Measurements from ENCODE around the gene ZNF76.

DNA sequence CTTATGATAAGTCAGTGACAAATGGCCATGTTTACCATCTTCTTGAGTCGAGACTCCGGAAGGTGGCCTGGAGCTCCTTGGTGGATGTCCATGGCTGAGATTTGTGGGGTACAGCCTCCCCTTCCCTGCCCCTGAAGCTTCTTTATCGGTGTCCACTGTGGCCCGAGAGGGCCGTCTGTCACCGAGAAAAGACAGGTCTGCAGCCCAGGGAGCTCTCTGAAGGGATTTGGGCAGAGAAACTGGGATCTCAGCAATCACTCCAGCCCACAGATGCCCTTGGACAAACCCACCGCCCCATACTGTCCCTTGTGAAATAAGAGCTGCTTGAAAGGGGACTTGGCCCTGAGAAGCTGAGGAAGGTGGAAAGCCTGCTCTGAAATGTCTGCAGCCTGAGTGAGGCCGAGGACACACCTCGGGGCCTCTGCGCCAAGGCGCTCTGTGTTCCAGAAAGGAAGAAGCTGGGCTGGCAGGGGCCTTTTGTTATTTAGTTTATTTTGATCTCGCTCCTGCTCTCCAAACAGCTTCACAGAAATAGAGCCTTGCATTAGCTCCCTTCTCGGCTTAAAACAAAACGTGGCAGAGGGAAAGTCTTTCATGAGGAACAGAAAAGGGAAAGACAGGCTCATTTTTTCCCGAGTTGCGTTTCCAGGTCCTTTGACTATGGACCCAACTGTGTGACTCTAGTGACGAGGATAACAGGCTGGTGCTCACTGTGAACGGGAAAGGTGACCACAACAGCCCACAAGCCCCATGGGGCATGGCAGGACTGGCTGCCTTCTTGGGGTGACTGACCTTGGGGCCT is 18.9 kb downstream of the LEMD2 start:
- RRBS, result no CpG with 5 or more reads among the region's 18 CpGs

DNA sequence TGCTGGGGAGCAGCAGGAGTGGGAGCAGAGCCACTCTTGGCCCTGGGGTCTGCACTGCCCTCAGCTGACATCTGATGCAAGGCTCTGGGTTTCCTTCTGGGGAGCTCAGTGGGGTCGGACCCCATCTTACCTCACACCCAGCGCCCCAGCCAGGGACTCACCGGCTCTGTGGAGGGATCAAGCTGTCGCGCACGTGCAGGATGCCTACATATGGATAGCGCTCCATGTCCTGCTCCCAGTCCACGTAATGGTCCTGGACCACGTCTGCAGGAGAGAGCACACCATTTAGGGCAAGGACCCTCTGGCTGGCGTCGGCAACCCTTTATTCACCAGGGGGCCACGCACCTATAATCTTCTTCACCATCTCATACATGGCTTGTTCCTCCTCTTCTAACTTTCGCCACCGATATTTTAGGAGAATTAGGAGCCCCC is 12.1 kb downstream of the LEMD2 start:
- RRBS, result no CpG with 5 or more reads among the region's 14 CpGs

- RRBS, result 4% methylated on average over 73 of the region's 91 CpGs
Measured at GRCh38 chr6:34144695-34145450, 1.0 kb downstream of the GRM4 start.

DNA sequence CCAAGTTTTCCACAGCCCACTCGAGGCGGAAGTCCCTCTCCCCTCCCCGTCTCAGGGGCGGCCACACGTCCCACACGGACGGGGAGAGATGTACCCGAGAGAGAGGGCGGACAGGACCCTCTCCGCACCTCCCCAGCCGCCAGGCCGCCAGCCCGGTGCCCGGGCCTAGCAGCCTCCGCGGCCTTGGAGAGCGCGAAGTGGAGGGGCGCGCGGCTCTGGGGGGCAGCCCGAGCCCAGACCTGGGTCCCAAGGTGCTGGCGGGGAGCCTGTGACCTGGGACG is 2.0 kb upstream of the HMGA1 start:
- RRBS, result no CpG with 5 or more reads among the region's 24 CpGs

DNA sequence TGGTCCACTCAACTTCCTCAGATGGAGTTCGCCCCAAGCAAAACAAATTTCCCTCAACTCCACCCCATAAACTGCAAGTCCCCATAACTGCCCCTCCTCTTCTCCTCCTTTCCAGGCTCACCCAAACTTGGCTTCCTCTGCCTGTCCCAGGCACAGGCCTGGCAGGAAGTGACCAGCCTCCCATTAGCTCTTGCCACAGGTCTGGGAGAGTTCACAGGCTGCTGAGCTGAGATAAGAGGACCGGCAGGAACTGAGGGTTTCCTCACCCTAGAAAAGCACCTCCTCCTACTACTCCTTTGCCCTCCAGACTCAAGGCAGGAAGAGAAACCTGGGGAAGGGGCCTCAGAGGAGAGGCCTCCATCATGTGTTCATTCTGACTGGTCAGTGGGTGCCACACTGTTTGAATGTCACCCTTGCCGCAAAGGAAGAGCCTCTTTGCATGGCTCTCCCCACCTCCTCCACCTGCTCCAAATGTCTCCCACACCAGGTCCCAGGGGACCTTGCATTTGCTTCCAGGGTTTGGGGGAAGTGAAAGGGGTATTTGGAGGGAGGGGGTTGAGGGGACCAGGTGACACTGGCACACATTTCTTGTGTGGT is 24.6 kb upstream of the SMIM29 start:
- RRBS, result no CpG with 5 or more reads among the region's 3 CpGs

DNA sequence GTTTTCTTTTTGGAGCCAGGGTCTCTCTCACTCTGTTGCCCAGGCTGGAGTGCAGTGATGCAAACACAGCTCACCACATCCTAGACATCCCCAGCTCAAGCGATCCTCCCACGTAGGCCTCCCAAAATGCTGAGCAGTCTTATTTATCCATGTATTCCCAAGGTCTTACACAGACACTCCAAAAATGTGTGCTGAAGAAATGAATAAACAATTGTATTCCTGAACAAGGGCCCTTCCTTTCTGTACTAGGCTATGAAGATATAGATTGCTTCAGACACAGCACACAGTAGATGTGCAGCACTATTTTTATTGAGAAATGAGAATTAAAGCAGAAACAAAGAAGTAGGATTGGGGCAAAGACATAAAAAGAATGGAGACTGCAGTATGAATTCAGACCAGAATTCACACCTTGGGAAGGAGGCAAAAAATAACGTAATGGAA is 9.1 kb downstream of the NUDT3 start:
- RRBS, result no CpG with 5 or more reads among the region's 3 CpGs

- RRBS, result no CpG with 5 or more reads among the region's 9 CpGs
Measured at GRCh38 chr6:34674535-34675428, 21.8 kb downstream of the ILRUN start.

DNA sequence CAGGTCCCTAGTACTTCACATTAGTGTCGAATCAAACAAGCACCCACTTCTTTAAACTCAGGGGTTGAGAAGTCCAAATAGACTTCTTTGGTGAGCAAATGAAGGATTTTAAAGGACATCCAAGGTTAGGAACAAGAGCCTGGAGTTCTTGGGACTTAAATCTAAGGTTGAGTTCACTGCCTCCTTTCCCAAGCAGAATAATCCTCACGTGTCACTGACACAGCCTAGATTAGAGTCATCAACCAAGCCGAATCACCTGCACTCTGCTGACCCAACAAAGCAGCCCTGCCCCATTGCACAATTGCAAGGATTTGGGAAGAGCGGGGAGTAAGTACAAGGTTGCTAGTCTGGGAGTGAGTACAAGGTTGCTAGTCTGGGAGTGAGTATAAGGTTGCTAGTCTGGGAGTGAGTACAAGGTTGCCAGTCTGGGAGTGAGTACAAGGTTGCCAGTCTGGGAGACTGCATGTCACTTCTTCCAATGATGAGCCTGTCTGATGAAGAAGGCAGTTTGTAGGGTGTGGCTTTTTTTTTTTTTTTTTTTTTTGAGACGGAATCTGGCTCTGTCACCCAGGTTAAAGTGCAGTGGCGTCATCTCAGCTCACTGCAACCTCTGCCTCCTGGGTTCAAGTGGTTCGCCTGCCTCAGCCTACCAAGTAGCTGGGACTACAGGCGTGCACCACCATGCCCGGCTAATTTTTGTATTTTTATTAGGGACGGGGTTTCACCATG is 16.8 kb upstream of the SNRPC start:
- RRBS, result no CpG with 5 or more reads among the region's 10 CpGs

- RRBS, result no CpG with 5 or more reads among the region's 6 CpGs
Measured at GRCh38 chr6:34745778-34746264, 11.5 kb upstream of the SNRPC start.

- RRBS, result no CpG with 5 or more reads among the region's 6 CpGs
Measured at GRCh38 chr6:34777108-34777517, 14.8 kb upstream of the BLTP3A start.

GRCh38 chr6:34792631-34793072 is 769 bp downstream of the BLTP3A start:
- RRBS, result no CpG with 5 or more reads among the region's 11 CpGs

GRCh38 chr6:34969791-34970329 is 80.8 kb downstream of the ANKS1A start:
- RRBS, result no CpG with 5 or more reads among the region's 6 CpGs

DNA sequence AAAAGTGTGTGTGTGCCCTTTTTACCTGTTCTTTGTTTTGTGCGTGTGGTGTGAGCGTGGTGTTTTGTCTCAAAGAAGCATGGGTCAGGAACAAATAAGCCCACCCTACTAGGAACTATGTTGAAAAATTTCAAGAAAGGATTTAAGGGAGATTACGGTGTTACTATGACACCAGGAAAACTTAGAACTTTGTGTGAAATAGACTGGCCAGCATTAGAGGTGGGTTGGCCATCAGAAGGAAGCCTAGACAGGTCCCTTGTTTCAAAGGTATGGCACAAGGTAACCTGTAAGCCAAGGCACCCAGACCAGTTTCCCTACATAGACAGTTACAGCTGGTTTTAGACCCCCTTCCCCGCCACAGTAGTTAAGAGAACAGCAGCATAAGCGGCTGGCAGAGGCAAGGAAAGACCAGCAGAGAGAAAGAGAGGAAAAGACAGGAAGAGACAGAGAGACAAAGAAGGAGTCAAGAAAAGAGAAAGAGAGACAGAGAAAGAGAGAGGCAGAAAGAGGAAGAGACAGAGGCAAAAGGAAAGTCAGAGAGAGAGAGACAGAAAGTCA is 110.4 kb downstream of the ANKS1A start:
- RRBS, result no CpG with 5 or more reads among the region's 5 CpGs

GRCh38 chr6:35149798-35150688 is 8.9 kb upstream of the TCP11 start:
- RRBS, result no CpG with 5 or more reads among the region's 21 CpGs

GRCh38 chr6:35234343-35235182 is 20.8 kb downstream of the SCUBE3 start:
- RRBS, result no CpG with 5 or more reads among the region's 4 CpGs

GRCh38 chr6:35242460-35242927 is 17.0 kb upstream of the ZNF76 start:
- RRBS, result no CpG with 5 or more reads among the region's 5 CpGs

DNA sequence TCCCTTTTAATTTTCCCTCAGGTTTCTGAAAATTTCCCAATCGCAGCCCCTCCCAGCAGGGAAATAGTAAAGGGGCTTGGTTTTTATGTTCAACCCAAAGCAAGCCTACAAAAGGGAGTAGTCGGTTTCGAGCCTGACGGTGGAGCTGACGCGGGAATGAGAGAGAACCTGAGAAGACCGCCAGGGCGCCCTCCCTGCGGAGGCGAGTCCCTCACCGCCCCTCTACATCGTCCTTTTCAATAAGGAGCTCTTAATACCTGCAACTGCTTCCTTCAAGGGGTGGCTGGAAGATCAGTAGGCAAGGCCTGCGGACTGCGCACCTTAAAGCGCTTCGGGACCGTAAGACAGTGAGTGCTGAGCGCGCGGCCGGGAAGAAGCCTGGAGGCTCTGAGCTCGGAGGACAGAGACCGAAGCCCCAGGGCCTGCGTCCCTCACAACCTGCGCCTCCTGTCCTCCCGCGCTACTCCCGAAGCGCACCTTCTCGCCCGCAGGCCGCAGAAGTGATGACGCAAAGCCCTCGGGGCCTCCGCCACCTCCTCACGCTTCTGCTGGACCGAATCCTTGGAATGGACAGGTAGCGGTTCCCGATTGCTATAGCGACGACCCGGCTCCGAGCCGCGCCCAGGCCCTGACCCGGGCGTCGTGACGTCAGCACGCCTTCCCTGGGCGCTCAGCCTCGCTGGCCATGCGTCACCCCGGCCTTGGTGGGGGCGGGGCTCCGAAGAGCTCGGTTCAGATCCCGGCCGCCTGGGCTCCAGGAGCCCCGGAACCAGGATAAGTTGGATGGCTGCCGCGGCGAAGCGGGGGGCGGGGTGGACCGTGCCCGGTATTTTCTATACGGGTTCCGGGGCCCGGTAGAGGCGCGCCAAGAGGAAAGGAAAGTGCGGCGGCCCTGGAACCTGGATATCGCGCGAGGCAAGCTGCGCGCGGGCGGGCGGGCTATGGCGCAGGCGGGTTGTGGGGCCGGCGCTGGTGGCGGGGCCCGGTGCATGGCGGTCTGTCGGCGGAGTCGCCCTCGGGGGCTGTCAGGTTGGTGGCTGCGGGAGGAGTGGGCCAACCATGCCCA is at the start of gene ZNF76:
Gene ZNF76, plus strand, starts transcription at position 923 of the 1,066 bp plus-strand sequence.
- RRBS, result 1% methylated on average over 36 of the region's 94 CpGs

DNA sequence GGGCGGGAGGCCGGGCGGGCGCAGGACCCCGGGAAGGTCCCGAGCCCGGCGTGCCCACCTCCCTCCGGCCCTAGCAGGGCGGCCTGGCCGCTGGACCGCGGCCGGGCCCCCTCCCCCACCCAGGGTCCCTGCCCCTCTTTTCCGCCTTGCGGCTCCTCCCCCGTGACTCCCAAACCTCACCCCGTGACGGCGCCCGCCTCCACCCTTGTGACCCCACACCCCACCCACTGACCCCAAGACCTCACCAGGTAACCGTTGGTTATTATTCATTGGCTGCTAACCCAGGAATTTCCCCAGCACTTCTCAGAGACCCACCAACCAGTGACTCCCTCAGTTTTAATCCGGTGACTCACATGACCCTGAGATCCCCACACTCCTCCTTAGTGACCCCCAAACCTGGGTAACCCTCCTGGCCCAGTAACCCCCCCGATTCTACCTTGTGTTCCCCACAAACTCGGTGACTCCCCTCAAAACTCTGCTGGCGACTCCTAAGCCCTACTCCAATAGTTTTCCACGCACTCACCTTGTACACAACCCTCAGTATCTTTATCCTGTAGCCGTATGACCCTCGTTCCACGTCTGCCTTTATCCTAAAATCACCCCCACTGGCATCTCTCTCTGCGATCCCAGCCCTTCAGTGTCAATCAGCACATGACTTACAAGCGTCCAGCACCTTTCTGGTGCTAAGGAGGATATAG is 493 bp downstream of the ZNF76 start:
- RRBS, result 2% methylated on average over 8 of the region's 32 CpGs

DNA sequence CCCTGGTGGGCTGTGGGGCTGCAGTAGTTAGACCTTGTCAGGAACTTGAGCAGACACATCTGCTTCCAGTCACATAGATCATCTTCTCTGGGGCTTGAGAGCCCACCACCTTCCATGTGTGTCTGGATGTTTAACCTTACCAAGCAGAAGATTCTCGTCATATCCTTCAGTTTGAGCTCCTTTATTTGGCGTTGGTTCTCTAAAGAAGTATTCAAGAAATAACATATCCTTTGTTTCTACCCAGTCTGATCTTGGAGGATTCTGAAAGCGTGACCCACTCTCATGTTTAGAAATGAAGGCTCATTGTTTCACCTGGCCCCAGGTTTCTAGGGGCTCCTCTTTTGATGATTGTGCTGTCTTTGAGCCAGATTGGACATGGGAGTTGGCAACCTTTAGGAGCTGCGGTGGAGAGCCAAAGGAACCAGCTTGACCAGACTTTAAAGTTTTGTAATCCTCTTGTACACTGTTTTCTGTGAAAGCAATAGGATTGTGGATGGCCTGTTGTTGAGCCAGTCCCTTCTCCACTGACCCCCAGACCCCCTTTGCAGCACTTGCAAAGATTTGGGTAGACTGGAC is 2.1 kb downstream of the PPARD start:
- RRBS, result no CpG with 5 or more reads among the region's 4 CpGs

GRCh38 chr6:35359327-35359911 is 17.1 kb downstream of the PPARD start:
- RRBS, result no CpG with 5 or more reads among the region's 5 CpGs

All from mononuclear cell (primary cell).